Natural killer cell (primary cell): Measurements from ENCODE around the genes PPM1F and GNAZ.

- PRO-cap: no peak
Observed at GRCh38 chr22:21624080-21624812, 5.6 kb downstream of the YDJC start.

DNA sequence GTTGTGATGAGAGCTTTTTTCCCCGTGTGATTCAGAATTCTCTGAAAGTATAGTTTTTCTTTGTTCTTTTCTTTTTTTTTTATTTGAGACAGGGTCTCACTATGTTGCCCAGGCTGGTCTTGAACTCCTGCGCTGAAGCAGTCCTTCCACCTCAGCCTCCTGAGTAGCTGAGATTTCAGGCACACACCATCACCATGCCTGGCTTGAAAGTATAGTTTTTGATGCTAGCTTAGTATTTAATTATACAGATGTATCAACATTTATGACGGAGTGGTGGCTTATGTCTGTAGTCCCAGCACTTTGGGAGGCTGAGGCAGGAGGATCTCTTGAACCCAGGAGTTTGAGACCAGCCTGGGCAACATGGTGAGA, 5.7 kb downstream of the PPIL2 start:
- PRO-cap: no peak

DNA sequence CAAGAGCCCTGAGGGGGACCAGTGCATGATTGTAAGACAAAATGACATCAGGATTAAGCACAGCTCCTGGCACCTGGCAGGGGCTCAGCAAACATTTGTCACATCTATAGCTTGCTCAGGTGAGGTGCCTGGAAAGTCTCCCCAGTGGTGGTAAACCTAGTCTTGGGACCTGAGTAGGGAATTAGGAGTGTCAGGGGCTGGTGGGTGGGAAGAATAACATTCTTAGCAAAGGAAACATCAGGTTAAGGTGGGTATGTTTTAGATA, 1.0 kb downstream of the YPEL1 start:
- PRO-cap: no peak

GRCh38 chr22:21734934-21735275, 689 bp downstream of the YPEL1 start:
- PRO-cap: unidirectional peak, plus-strand start at chr22:21735136

DNA sequence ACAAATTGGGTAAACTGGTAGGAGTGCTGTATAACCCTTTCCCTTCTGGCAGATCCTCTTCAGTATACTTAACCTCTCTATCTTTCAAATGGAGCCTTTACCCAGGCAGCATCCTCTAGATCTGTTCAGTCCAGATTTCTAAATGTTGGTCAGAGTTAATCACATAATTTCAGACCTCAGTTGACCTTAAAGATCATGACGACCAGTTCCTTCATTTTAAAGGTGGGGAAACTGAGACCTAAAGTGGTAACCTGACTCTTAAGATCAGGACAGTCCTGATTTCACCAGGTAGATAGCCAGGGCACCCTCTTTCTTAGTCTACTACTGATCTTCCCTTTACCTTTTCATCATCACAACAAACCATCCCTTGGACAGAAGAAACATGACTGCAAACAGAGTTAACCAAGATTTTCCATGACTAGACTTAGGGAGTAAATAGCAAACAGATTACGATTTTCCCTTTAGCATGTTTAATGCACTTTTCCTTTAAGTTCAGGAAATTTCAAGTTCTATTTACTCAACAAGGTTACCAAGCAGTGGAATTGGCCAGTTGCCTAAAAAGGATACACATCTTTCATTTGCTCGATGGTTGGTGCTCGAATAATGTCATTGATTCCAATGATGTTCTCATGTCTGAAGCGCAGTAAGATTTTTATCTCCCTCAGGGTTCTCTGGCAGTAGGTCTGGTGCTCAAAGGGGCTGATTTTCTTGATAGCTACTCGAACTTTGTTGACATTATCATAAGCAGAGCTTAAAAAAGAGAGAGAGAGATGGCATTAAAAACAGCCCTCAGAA, 60.2 kb downstream of the MAPK1 start:
- PRO-cap: no peak

- PRO-cap: no peak
Observed at GRCh38 chr22:21848123-21848964, 19.1 kb downstream of the MAPK1 start.

- PRO-cap: unidirectional peak, minus-strand start at chr22:21952815
Observed at GRCh38 chr22:21952637-21953272, at the start of gene PPM1F. PPM1F (minus strand) TSS chr22:21952848.

GRCh38 chr22:22023612-22024111, 41.1 kb upstream of the TOP3B start:
- PRO-cap: no peak

DNA sequence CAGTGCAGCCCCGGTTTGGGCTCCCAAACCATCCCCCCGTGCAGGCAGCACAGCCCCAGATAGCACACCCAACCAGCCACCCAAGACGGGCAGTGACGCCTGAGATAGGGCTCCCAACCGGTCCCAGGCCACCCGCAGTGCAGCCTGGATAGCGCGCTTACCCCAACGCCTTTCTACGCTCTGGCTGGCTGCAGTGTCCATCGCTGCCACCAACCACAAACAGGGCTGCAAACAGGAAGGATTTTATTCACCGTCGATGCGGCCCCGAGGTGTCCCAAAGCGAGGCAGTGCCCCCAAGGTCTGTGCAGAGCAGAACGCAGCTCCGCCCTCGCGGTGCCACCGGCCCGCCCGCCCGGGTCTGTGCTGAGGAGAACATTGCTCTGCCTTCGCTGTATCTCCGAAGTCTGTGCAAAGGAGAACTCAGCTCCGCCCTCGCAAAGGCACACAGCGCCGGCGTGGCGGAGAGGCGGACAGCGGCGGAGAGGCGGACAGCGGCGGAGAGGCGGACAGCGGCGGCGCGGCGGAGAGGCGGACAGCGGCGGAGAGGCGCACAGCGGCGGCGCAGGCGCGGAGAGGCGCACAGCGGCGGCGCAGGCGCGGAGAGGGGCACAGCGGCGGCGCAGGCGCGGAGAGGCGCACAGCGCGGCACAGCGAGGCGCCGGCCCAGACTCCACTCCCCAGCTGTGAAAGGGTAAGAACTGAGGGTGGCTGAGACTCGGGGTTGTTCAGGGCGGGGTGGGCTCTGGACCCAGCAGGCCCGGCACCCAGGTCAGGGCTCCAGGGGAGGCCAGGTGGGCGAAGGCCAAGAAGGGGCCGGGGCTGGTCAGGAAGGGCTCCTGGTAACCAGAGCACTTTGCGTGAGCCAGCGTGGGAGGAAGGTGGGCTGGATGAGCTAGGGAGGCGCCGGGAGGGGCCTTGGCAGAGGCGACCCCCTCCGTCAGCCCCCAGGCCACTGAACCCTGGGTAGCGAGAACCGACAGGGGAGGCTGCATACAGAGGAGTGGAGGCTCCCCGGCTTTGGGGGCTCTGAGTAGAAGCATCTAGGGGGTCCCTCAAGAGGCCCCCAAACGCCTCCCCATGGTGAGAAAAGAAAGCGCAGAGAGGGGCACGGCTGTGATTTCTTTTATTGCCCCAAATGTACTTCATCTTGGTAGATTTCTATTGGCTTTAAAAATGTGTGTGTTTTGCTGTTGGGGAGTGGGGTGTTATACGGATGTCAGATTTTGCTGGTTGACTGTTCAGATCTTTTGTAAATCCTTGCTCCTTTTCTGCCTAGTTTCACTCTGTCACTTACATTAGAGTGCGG, 53.4 kb downstream of the VPREB1 start:
- PRO-cap: bidirectional peak, plus-strand start at position 666 of the sequence, minus-strand start at position 574 of the sequence

GRCh38 chr22:22692784-22693168, 48.4 kb downstream of the GGTLC2 start:
- PRO-cap: no peak

DNA sequence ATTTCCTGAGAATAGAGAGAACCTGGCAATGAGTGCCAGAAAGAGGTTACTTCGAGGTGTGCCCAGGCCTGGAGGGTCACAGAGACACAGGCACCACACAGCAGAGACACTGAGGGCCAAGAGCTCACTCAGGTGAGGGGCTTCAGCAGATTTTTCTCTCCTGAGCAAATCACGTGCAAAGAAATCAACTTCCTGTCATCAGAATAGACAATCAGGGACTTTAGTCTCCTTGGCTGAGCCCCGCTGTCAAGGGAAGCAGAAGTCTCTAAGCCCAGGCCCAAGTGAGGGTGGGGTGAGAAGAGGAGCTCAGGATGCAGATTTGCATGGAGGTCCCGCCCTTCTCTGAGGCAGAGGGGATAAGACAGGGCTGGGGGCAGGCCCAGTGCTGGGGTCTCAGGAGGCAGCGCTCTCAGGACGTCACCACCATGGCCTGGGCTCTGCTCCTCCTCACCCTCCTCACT, 65.2 kb upstream of the IGLL5 start:
- PRO-cap: no peak

- PRO-cap: no peak
Observed at GRCh38 chr22:22849803-22850232, 37.8 kb upstream of the IGLL5 start.

DNA sequence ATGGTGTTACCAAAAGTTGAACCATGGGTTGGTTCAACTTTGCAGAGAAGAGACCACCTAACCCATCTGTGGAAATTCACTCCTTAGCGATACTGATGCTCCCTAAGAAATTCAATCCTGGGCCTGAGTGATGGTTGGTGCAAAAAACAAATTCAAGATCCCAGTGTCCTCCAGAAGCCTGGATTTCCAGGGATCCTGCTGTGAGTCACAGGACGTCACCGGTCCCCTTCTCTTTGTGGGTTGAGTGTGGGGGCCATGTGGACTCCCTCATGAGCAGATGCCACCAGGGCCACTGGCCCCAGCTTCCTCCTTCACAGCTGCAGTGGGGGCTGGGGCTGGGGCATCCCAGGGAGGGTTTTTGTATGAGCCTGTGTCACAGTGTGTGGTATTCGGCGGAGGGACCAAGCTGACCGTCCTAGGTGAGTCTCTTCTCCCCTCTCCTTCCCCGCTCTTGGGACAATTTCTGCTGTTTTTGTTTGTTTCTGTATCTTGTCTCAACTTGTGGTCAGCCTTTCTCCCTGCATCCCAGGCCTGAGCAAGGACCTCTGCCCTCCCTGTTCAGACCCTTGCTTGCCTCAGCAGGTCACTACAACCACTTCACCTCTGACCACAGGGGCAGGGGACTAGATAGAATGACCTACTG, 11.7 kb downstream of the IGLL5 start:
- PRO-cap: no peak

GRCh38 chr22:23067789-23068049, 2.6 kb upstream of the GNAZ start:
- PRO-cap: no peak

DNA sequence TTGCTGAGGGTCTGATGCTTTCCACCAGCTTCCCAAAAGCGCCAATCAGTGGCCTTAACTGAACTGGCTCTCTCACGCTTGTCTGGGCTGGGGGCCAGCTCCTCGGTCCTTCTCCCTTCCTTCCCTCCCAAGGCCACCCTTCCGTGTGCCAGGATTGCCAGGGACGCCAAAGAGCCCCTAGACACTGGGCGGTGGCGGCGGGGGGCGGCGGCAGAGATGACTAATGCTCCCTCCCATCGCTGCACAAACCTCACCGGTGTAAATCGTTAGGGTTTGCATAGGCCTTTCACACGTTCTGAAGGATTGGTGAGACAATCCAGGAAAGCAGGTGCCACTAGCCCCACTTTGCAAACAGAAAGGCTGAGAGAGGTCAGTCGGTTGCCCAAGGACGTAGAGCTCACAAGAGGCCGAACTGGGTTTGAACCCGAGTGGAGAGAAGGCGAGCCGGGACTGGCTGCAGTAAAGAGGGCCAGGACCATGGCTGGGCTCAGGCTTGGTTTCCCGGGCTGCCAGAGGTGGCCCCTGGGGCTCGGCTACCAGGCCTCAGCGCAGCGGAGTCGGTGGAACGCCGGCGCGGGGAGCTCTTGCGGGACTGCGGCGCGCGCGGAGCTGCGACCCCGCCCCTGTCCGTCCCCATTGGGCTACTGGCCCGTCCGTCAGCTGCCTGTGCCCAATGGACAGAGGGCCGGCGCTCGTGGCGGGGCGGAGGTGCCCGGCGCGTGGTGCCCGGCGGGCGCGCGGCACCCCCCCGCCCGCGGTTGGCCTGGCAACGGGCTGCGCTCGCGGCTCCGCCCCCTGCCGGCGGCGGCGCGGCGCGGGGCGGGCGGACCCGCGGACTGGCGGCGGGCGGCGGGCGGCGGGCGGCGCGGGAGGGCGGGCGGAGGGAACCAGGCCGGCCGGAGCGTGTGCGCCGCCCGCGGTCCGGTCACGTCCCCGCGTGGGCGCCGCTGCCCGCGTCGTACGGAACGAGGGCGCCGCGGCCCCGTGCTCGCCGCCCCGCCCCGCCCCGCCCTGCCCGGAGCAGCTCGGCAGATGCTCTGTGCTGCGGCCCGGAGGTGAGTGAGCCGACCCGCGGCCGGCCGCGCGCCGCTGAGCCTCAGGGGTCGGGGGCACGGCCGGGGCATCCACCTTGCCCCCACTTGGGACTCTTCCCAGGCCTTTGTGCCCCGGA, at the start of gene GNAZ:
Gene GNAZ, plus strand, starts transcription at position 1,004 of the 1,171 bp plus-strand sequence.
- PRO-cap: no peak

DNA sequence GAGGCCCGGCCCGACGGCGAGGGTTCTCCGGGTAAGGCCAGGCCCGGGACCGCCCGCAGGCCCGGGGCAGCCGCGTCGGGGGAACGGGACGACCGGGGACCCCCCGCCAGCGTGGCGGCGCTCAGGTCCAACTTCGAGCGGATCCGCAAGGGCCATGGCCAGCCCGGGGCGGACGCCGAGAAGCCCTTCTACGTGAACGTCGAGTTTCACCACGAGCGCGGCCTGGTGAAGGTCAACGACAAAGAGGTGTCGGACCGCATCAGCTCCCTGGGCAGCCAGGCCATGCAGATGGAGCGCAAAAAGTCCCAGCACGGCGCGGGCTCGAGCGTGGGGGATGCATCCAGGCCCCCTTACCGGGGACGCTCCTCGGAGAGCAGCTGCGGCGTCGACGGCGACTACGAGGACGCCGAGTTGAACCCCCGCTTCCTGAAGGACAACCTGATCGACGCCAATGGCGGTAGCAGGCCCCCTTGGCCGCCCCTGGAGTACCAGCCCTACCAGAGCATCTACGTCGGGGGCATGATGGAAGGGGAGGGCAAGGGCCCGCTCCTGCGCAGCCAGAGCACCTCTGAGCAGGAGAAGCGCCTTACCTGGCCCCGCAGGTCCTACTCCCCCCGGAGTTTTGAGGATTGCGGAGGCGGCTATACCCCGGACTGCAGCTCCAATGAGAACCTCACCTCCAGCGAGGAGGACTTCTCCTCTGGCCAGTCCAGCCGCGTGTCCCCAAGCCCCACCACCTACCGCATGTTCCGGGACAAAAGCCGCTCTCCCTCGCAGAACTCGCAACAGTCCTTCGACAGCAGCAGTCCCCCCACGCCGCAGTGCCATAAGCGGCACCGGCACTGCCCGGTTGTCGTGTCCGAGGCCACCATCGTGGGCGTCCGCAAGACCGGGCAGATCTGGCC, 1.2 kb downstream of the BCR start:
- PRO-cap: no peak

DNA sequence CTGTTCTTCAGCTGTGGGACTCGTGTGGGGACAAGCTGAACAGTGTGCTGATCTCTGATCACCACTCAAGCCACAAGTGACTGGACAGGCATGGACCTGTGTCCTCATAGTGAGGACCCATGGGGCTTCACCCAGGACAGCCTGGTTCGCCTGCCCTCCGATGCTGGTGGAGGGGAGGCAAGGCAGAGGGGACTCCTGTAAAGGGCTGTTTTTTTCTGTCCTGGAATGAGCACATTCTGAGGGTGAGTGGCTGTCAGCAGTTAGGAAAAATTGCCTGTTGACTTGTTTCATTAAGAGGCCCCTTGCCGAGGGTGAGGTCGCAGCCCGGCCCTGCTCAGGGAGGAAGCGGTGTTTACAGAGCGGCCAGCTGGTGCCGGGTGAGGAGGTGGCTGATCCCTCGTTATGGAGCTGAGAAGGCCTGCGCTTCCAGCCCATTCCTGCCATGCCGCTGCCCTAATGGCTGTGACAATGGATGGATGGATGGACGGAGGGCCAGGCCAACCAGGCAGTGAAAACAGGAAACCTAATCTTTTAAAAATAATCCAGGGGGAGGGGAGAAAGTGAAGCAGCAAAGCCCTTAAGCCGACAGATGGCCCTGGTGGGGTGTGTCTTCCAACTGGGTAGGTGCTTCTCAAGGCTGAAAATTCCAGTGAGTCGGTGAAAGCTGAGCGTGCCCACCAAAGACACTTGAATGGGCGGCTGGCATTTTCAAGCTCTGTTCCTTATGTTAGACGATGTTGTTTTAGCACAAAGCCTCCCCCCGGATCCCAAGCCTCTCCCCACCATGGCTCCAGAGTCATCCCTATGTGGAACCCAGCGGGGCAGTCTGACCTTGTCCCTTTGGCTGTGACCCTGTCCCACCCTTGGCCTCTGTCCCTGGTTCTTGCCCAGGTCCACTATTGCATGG, 38.5 kb downstream of the BCR start:
- PRO-cap: no peak

GRCh38 chr22:23225482-23226283, 45.4 kb downstream of the BCR start:
- PRO-cap: no peak

GRCh38 chr22:23262446-23263583, 82.5 kb downstream of the BCR start:
- PRO-cap: no peak

GRCh38 chr22:23273389-23273990, 93.2 kb downstream of the BCR start:
- PRO-cap: no peak